ENCODE measurements around a stretch of chr3.

DNA sequence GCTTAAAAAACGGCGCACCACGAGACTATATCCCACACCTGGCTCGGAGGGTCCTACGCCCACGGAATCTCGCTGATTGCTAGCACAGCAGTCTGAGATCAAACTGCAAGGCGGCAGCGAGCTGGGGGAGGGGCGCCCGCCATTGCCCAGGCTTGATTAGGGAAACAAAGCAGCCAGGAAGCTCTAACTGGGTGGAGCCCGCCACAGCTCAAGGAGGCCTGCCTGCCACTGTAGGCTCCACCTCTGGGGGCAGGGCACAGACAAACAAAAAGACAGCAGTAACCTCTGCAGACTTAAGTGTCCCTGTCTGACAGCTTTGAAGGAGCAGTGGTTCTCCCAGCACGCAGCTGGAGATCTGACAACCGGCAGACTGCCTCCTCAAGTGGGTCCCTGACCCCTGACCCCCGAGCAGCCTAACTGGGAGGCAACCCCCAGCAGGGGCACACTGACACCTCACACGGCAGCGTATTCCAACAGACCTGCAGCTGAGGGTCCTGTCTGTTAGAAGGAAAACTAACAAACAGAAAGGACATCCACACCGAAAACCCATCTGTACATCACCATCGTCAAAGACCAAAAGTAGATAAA, 176.0 kb upstream of the FAM3D start:
- RRBS, result no CpG with 5 or more reads among the region's 19 CpGs

- RRBS, result no CpG with 5 or more reads among the region's 1 CpG
Measured at GRCh38 chr3:59606994-59607392, 557.2 kb upstream of the CFAP20DC start.

DNA sequence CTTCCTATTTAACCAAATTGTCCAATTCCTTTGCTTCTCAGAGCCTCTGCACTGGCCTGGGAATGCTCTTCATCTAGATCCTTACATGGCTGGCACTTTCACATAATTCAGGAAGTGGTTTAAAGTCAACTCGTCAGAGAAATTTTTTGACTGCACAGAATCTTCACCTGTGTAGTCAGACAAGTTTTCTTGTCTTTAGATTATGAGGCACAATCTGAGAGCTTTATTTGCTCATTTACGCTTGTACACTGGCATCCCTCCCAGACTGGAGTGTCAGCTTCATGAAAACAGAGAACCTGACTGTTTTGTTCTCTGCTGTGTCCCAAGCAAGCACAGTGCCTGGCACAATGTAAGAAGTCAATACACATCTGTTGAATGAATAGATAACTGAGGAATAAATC, 846.1 kb upstream of the CFAP20DC start:
- RRBS, result no CpG with 5 or more reads among the region's 2 CpGs

DNA sequence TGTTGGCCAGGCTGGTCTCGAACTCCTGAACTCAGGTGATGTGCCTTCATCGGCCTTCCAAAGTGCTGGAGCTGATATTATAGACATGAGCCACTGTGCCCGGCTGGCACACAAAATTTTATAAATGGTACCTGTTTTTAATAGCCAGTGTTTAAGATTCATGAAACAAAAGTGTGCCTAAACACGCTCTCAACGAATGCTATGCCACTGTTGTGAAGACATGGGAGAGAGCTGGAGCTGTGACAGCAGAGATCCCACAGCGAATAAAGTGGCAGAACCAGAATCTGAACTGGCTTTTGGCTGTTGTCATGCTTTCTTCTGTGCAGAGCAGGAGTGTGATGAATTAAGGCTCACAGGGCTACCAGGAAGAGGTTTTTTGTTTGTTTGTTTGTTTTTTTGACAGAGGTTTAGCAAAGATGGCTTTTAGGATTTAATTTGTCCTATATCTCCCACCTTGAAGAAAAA, 14.5 kb downstream of the PTPRG start:
- RRBS, result no CpG with 5 or more reads among the region's 6 CpGs

- RRBS, result no CpG with 5 or more reads among the region's 5 CpGs
Measured at GRCh38 chr3:61585943-61586694, 24.7 kb downstream of the PTPRG start.

- RRBS, result no CpG with 5 or more reads among the region's 9 CpGs
Measured at GRCh38 chr3:61626449-61627394, 65.4 kb downstream of the PTPRG start.

GRCh38 chr3:61783467-61784141, 222.2 kb downstream of the PTPRG start:
- RRBS, result no CpG with 5 or more reads among the region's 4 CpGs

DNA sequence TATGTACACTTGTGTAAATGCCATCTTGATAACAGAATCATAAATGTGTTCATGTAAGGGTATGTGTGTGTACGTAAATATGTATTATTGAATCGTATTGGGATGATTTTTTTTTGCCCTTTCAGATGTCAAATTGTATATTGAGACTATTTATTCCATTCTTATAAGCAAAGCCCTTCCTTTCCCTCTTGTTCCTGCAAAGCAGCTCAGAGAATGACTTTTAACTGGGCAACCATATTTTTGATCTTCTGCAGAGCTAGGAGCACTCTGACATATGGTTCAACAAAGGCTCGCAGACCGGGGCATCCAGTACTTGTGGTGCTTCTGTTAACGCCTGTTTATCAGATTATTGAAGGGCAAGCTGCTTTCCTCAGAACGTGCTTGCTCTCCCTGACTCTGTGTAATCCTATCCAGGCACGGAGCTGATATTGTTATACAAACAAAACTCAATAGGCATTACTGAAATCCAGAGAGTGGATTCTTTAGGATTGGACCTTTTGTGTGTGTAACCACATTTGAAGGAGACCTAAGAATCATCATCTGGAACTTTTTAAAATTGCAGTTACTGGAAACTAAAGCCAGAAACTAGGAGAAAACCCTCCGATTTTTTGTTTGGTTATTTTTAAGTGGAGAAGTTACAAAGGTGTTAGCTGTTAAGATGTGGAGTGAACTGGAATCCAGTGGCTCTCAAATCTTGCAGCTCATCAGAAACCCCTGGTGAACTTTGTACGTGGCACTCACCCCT, 246.5 kb downstream of the PTPRG start:
- RRBS, result no CpG with 5 or more reads among the region's 9 CpGs

- RRBS, result no CpG with 5 or more reads among the region's 5 CpGs
Measured at GRCh38 chr3:62267108-62268267, 51.3 kb upstream of the C3orf14 start.

GRCh38 chr3:62607589-62608266, 234.4 kb upstream of the FEZF2 start:
- RRBS, result no CpG with 5 or more reads among the region's 4 CpGs

- RRBS, result 1% methylated on average over 41 of the region's 86 CpGs
Measured at GRCh38 chr3:63864056-63865049, 686 bp downstream of the ATXN7 start.

DNA sequence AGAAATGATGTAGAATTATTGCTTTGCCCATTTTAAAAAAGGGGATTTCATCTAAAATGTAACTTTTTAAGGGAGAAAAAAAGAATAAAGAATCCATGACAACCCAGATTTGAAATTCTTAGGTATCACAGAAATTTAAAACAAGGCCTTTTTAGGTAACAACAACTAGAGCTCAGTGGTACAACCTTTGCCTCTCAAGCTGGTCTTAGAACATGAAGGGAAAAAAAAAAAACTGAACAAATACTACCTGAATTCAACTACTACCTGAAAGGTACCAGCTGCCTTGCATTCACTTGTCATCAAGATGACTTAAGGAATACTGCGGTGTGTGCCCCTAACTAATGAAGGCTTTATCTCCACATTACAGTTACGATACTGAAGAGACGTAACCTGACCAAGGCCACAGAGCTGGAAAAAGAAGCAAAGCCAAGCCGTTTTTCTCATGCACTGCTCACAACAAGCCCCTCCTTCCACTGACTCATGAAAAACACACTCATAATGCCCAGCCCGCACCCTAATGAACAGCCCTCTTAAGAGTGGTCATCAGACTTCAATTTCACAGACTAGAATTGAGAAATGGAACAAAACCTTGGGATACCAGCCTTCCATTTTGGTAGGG, 11.8 kb downstream of the PSMD6 start:
- RRBS, result no CpG with 5 or more reads among the region's 5 CpGs

GRCh38 chr3:64015363-64015684, 8.0 kb downstream of the PSMD6 start:
- RRBS, result no CpG with 5 or more reads among the region's 4 CpGs

DNA sequence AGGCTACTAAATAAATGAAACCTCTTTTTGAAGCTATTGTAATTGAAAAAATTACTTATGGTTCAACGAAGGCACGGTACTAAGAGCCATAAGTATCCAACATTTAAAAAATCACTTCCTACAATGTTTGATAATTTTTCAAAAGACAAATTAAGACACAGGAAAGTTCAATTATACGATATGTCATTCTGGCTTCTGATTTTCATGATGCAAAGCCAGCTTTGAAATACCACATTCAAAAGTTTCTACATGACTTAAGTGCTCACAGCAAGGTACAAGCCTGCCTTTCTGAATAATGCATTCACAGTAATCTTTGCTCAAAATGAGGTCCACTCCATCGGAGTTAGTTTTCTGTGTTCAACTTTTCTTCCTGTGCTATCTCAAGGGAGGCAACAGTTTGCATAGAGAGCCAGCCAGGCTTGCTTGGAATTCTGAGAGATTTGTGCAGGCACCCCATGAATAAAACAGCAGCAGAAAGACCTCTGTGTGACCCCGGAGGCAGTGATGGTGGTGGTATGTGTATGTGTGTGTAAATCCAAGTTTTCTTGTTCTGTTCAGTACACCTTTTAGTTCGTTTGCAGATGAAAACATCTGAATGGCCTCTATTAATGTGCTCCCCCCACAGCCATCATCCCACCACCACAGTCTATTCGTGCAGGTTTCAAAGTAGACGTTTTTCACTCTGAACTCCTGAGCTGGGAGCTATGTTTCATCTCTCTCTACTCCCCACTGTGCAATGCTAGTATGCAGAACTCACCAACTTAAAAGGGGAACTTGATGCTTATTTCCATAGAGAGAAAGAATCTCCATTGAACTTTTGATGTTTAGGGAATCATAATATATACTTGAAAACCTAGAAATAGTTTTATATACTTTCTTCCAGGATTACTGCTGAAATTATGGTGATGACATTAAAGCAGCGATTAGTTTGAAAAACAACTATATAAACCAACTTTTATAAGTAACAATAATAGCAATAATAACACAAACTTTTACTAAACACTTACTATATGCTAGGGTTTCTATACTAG, 124.0 kb downstream of the ADAMTS9 start:
- RRBS, result no CpG with 5 or more reads among the region's 9 CpGs

DNA sequence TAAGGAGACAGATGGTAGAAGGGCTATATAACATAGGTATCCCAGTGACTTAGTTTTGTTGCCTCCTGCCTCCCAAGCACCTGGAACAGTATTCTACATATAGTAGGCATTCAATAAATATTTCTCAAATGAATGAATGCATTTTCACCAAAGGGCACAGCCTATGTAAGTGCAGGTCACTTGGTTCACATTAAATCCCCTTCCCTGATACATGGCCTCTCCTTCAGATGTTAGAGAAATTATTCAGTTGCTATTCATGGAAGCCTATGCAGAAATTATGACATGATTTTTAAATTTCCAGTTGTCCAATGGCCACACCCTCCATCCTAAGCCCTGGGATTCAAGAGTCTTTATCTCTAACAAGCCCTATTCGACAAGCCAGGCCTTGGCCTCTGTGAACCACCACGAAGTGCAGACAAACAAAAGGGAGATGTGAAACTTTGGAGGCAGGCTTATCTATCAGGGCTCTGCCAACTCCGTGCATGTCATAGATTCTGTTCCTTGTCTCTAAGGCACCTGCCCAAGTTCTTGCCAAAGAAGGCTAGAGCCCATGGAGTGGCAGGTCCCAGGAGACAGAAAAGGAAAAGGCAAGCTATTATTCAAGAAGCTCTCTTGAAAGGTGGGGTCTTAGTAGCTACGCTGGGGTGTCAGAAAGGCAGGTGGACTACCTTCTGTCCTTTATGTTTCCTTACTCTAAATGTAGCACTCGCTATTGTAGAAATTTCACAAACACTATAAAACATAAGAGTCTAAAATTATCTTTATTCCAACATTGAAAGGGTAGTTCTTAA, 212.3 kb upstream of the ADAMTS9 start:
- RRBS, result no CpG with 5 or more reads among the region's 5 CpGs

DNA sequence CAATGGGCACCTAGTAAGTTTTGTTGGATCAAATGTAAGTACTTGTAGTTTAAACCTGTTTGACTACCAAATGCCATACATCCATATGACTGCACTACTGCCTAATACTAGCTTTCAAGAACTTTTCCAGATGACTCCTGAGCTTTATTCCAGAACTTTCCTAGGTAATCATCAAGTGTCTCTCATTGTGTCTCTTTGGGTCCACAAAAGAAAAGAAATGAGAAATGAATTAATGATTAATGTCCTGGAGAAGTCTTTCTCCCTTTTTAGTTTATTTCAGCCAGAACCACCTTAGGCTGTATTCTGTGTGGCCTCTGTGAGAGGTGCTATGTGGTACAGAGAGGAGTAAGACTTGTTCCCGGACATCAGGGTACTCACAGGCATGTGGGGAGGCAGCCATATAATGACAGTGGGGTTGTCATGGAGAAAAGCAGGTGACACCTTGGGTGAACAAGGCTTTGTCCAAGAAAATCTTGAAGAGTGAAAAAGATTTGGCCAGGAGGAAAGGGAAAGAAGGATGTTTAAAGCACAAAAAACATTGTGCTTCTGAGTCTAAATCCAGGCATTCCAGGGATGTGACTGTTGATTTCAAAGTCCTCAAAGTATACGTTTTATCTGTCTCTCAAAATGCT, 232.7 kb upstream of the ADAMTS9 start:
- RRBS, result no CpG with 5 or more reads among the region's 2 CpGs

- RRBS, result no CpG with 5 or more reads among the region's 2 CpGs
Measured at GRCh38 chr3:65025788-65026110, 337.9 kb upstream of the ADAMTS9 start.

GRCh38 chr3:65401373-65401945, 637.3 kb downstream of the MAGI1 start:
- RRBS, result no CpG with 5 or more reads among the region's 7 CpGs

DNA sequence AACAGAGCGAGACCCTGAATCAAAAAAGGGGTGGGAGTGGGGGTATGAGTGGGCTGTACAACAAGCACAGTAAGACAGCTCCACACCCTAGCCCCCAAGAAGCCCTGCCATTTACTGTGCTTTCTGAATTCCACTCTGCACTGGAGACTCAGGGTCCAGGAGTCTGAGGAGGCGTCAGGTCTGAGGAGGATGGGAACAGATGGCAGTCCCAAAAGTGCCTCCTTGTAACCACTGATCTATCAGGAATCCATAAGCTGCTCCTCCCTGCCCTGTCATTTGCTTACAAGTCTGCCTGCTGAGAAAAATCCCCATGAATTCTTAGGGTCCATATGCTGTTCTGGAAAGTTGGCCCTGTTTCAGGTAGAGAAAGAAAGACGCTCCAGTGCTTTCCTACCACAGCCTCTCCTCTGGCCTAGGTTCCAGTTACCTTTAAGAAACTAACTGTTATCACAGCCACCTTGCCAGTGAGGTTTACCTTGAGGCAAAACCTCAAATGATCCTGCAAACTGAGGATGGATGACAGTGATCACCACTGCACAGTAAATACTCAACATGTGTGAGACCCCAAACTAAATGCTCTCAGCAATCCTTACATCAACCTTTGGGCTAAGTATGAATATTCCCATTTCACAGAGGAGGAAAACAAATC, 170.9 kb downstream of the MAGI1 start:
- RRBS, result no CpG with 5 or more reads among the region's 3 CpGs

- RRBS, result no CpG with 5 or more reads among the region's 3 CpGs
Measured at GRCh38 chr3:65889354-65889706, 149.4 kb downstream of the MAGI1 start.